AG10803 (cell line): Measurements from ENCODE around the genes GOLGA6L2 and MAGEL2.

- RRBS = no CpG with 5 or more reads among the region's 18 CpGs
Measured at GRCh38 chr15:21262568-21263074, 177.7 kb downstream of the POTEB3 start.

- RRBS = no CpG with 5 or more reads among the region's 19 CpGs
Measured at GRCh38 chr15:22239075-22240037, 145.0 kb downstream of the OR4N4 start.

DNA sequence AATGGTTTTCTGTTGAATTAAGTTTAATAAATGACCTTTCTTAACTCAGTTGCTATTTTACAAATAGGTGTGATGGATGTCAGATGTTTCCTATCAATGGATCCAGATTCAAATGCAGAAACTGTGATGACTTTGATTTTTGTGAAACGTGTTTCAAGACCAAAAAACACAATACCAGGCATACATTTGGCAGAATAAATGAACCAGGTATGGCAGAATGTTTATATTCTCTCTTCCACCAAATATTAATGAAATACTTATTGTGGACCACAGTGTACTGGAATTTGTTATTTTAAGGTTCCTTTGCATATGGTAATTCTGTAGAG, 120.8 kb downstream of the GOLGA6L22 start:
- RRBS = no CpG with 5 or more reads among the region's 1 CpG

GRCh38 chr15:22714334-22714970, 72.0 kb upstream of the NIPA1 start:
- RRBS = no CpG with 5 or more reads among the region's 65 CpGs

DNA sequence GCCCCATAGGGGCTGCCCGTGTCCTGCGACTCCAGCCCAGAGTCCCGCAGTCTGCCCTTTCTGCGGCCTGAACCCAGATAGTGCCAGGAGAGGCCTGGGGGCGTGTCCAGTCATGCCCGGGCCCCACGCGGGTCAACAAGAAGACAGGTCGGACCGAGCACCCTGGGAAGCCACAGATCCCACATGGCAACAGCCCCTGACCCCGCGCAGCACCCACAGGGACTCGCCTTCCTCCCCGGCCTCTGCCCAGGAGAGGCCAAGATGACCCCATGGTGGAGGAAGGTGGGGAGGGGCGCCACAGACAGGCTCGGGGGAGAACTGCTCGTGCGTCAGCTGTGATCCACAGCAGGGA, 28.7 kb downstream of the CYFIP1 start:
- RRBS = no CpG with 5 or more reads among the region's 18 CpGs

- RRBS = no CpG with 5 or more reads among the region's 15 CpGs
Measured at GRCh38 chr15:22951865-22952290, 28.3 kb downstream of the CYFIP1 start.

DNA sequence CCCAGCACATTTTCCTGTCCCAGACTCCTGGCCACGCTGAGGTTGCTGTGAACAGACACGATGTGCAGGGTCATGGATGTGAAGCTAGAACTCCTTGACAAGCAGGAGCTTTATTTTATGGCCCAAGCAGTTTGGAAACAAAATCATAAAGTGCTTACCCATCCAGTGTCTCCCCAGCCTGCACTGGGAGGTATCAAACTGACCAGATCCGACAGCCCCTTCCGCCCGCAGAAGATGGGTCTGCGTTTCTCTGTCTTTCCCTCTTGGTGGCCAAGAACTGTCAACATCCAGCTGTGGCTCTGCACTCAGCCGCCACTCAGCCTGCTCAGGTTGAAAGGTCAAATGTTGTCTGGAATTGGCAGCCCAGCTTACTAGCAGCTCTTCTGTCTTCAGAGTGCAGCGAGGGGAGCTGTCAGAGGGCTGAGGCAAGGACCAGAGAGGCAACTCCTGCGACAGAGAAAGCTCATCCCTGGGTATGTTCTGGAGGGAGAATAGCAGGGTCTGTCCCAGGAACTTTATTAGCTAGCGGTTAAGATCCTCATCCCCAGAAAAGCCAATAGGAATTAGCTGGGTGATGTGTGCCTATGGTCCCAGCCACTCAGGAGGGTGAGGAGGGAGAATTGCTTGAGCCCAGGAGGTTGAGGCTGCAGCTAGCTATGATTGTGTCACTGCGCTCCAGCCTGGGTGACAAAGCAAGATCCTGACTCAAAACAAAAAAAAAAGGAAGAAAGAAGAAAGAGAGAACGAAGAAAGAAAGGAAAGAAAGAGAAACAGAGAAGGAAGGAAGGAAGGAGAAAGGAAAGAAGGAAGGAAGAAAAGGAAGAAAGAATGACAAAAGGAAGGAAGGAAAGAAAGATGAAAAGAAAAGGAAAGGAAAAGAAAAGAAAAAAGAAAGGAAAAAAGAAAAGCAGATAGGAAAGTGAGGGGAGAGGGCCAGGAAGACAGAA, 45.3 kb downstream of the GOLGA6L2 start:
- RRBS = no CpG with 5 or more reads among the region's 12 CpGs

- RRBS = no CpG with 5 or more reads among the region's 7 CpGs
Measured at GRCh38 chr15:23447114-23447383, at the start of gene GOLGA6L2. GOLGA6L2 (minus strand) TSS chr15:23447243.

DNA sequence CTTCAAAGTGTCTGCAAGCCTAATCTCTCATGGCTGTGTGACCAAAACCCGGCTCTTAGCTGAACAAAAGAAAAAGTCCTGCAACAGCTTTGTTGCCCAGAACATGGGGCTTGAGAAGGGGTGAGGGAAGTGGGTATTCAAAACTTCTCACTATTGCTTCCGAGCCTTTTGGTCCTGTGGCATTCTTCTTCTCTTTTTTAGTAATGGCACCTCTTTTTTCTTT, 30.6 kb upstream of the GOLGA6L2 start:
- RRBS = no CpG with 5 or more reads among the region's 2 CpGs

- RRBS = no CpG with 5 or more reads among the region's 5 CpGs
Measured at GRCh38 chr15:23512730-23513208, 52.7 kb upstream of the MKRN3 start.

- RRBS = 37% methylated on average over 18 of the region's 37 CpGs
Measured at GRCh38 chr15:23647436-23648468, at the start of gene MAGEL2. MAGEL2 (minus strand) TSS chr15:23647867.

- RRBS = no CpG with 5 or more reads among the region's 21 CpGs
Measured at GRCh38 chr15:23797375-23798186, 110.5 kb upstream of the NDN start.

DNA sequence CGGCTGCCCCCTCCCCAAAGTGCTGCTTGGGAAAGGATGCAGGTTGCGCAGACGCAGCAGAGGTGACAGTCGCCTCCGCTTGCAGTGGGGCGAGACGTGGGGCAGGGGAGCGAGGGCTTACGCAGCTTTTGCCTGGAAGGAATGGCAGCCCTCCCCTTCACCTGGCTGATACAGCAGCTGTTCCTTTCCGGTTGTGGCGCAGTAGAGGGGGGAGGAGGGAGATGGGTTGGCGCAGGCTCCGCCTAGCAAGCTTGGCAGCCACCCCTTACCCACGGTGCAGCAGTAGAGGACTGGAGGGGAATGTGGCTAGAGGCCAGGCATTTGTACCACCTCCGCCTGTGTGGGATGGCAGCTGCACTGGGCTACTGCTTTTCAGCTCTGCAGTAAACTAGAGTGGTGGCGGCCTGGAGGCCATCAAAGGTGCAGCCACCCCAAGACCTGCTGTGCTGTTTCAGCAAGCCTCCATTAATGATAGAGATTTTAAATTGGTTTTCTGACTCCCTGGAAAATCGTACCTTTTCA, 1.8 kb downstream of the SNRPN start:
- RRBS = no CpG with 5 or more reads among the region's 17 CpGs

DNA sequence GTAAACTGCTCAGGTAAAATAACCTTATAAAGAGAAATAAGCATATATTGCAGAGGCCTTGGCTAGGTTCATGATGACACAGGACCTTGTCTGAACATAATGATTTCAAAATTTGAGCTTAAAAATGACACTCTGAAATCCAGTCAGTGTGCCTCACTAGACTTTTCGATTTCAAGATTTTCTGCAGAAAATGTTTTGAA, 27.0 kb downstream of the SNRPN start:
- RRBS = no CpG with 5 or more reads among the region's 1 CpG

- RRBS = no CpG with 5 or more reads among the region's 5 CpGs
Measured at GRCh38 chr15:24989098-24990025, 34.6 kb downstream of the SNRPN start.

GRCh38 chr15:25099254-25099726, 144.5 kb downstream of the SNRPN start:
- RRBS = no CpG with 5 or more reads among the region's 4 CpGs

DNA sequence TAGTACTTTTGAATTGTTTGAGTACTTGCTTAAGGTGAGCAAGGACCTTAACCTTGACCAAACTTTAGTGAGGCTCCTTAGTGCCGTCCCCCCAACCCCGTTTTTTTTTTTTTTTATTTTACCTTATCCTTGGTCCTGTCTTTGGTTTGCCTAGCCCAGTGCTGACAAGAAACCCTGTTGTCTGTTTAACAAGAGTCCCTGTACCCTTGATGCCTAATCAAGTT, 77.1 kb upstream of the UBE3A start:
- RRBS = no CpG with 5 or more reads among the region's 2 CpGs

DNA sequence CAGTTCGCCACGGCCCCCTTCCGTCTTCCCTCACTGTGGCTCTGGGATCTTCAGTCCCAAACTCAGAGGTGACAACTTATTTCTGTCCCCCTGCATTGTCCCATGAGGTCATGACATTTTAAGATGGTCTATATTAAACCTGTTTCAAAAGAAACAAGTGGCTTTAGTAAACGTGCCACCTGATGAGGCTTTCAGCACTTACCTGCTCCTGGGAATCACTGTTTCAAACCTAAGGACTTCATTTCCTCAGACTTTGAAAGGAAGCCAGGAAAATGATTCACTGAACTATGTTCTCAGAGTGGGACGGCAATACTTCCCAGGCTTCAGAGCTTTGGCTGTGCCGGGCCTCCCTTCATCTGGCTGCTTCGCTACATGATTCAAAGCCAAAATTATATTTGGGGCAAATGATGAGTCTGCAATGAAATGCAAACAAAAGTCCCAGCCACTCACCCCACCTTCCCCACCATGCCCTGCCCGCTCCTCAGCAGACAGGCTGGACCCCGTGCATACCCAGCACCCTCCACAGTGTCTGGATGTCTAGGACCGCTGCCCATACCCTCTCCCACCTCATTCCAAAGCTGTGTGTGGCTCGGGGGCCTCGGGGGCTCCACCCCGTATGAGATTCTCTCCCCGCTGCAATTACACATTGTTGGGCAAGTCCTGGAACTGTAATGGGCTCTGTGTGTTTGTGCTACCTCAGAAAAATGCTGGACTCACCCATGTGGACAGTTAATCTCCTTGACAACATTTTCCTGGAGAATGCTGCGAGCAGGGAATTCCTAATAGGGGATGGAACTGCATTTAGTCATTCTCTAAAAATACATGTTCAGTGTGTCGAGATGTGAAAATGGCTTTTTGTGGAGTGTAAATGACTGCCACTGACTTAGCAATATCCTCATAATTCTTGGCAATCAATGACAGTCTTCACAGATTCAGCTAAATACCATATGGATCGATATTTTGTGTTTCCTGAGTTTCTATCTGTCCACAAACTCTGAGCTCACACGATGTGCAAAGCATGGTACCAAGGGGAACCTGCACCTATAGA, 32.2 kb downstream of the ATP10A start:
- RRBS = no CpG with 5 or more reads among the region's 18 CpGs

DNA sequence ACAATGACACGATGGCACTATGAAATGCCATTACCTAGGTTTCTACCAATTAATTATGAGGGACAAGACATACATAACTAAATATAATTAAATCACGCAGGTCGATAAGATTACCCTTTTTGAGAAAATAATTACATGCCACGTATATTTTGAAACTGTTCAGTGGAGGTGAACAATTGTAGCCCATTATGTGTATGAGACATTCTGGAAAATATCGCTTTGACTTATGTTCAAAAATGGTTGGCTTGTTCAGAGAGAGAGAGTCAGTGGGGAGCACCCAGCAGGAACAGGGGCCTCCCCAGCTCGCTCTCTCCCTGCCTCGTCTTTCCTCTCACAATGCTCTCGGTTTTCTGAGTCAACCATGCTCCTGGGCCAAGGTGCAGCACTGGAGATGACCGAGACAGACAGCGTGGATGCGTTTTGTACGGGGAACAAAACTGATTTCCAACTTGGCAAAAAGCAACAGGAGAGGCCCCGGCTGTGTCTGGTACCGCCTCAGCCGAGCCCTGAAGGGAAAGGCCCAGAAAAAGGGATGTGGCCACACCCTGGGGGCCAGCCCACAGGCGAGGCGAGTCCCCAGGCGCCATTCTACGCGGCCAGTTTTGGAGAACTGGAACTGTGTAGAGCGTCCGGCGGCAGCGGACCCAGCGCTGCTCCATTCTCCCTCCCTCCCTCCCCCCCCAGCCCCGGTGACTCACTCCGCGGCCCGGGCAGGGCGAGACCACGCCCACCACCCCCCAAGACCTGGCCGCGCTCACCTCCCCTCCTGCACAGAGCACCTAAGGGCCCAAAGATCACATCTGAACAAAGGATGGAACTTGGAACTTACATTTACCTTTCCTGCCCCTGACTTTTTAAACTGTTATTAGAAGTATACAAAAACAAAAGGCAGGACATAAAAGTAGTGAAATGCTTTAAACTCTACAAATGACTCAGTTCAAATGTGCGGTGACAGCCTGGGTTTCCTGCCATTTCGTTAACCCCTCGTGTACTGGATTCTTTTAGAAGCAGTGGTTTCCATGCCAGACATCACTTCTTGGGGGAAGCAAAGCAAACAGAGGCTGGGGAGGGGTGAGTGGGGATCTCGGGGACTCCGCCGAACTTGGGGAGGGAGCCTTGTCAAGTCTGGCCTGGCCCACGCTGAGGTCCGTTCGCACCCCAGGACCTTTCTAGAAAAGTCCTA, 12.8 kb downstream of the ATP10A start:
- RRBS = 0% methylated on average over 5 of the region's 42 CpGs

GRCh38 chr15:26244268-26245288, 381.5 kb upstream of the ATP10A start:
- RRBS = no CpG with 5 or more reads among the region's 32 CpGs